Measurements from ENCODE around the genes IRAG1 and USP47.

DNA sequence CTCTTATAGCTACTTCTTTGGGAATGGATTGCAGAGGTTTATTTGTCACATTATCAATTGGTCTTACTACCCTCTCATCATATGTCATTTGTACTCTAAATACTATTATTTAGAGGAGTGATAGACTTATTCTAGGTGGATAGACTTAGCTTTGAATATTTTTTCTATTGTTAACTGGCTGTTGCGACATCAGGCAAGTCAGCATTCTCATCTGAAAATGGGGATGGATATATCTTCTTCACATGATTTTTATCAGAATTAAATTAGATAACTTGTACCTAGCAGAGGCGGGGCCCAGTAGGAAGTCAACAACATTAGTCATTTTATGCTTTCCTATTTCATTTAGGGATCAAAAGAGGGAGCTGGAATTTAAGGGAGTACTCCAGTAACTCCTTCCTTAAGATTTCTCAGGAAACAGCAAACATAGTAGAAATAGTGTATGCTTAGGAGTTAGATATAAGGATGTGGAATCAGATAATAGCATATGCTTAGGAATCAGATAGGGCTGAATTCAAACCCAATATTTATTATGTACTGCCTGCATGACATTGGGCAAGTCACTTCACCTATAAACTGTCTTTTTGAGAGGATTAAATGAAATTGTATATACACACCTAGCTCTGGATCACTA lies 1.8 kb downstream of the LYVE1 start:
- PRO-cap, 2 experiments, result no peak in any of the 2 experiments

DNA sequence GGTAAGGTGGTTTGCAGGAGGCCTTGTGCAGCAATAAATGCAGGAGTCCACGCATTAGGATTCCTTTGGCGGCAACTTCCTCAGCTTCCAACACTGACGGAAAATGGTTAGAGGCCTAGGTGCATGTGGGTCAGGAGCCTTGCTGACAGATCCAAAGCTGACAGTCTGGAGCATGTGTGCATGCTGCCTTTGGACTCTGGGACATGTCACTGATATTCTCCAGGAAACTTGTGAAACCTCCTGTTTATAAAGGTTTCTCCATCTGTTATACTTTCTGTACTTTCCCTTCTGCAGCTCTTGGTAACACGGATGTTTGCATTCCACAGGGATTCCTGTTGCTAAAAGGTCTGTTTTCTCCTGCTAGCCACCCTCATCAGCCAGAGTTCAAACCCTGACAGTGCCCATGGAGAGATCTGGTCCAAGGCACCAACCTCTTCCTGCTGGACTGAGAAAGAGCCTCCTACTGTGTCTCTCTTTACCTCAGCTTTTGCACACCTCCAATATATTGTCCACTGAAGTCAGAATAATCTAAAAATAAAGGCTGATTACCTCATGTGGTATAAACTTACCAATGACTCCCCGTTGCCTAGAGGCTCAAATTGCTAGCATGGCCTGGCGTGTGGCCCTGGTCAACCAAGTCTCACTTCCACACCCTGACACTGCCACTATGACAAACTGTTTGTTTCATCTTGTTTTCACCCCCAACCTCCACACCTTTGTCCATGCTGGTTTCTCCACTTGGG lies 31.1 kb upstream of the LYVE1 start:
- PRO-cap, 2 experiments, result no peak in any of the 2 experiments

GRCh38 chr11:10607348-10607911 lies 39.0 kb upstream of the LYVE1 start:
- PRO-cap, 2 experiments, result no peak in any of the 2 experiments

DNA sequence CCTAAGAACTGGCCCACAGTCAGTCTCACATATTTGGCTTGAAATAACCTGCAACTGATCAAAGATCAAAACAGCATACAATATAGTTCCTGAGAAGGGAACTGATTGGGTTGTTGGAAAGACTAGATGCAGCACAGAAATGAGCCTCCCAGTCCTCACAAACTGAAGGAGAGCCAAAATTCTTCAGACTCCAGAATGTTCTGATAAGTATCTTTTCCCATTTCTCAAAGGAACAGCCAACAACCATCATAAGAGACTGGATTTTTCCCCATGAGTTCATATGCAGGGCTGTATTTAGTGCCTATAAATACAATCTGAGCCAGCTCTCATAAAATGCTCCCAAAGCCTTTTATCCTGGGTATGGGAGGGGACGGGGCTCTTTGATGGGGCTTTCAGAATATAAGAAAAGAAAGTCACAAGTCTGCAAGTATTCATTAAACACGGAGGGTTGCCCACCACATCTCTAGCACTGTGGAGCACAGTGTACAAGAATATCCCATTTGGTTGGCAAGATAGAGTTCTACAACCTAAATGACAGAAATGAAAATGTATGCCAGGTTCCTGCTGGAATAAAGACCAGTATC lies 50.7 kb upstream of the LYVE1 start:
- PRO-cap, 2 experiments, result no peak in any of the 2 experiments

GRCh38 chr11:10692102-10693352 lies 1.0 kb downstream of the IRAG1 start:
- PRO-cap, 2 experiments, result no peak in any of the 2 experiments

DNA sequence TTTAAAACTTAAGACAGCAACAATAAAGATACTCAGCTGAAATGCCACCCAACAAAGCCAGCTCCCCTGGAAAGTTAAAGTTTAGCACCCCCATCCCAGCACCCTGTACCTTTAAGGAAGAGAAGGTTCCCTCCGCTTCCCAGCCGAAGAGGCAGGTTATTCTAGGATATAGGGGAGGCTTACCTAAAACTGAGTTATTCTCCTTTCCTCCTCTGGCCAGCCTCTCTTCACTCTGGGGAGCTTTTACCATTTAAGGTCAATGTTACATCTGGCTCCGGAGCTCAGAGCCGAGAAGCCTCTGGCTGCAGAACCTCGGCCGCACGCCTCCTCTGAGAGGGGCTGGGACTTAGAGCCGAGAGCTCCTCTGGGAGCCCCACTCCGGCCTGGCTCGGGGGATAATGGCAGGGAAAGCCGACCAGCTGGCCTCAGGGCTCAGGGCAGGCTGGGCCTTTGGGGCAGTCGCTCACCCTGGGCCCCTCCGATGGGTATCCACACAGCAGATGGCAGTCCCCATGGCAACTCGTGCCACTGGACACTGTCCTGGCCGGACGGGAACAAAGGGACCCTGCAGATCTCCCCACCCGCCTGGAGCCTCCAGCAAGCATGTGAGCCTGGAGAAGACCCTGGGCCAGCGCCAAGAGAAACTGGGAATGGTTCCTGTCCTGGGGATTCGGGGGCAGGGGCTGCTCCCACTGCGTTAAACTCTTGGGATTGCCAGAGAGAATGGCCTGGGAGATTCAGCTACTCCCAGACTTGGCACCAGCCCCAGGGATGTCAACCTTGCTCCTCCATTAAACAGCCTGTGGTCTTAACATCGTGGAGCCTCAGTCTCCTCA lies at the start of gene IRAG1:
Gene IRAG1, minus strand, starts transcription at position 403 of the 836 bp plus-strand sequence.
- PRO-cap, 2 experiments, result peak in 1 of 2 experiments; most common plus-strand start position 277 of the sequence (in 1); most common minus-strand start position 331 of the sequence (in 1)

- PRO-cap, 2 experiments, result no peak in any of the 2 experiments
Measured at GRCh38 chr11:10797966-10798851, 10.5 kb downstream of the EIF4G2 start.

DNA sequence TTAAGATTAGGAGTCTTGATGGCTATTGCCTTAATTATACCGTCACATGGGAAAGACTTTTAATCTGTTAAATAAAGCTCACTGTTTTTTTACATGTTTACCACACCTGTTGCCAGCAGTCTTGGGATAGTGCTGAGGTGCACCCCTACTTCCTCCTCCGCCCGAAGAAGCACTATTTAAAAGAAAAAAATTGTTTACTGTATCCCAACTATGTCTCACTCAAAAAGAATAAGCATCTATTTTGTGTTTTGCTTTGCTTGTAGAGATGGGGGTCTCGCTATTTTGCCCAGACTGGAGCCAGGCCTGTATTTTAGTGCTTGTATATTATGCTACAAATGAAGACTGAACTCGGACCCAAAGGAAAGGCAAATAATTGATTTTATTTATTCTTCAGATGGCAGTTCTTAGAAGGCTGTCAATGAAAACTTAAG lies 2.0 kb downstream of the EIF4G2 start:
- PRO-cap, 2 experiments, result no peak in any of the 2 experiments

GRCh38 chr11:10911485-10912388 lies 53.9 kb upstream of the ZBED5 start:
- PRO-cap, 2 experiments, result no peak in any of the 2 experiments

- PRO-cap, 2 experiments, result no peak in any of the 2 experiments
Measured at GRCh38 chr11:11149549-11150776, 203.1 kb downstream of the CSNK2A3 start.

DNA sequence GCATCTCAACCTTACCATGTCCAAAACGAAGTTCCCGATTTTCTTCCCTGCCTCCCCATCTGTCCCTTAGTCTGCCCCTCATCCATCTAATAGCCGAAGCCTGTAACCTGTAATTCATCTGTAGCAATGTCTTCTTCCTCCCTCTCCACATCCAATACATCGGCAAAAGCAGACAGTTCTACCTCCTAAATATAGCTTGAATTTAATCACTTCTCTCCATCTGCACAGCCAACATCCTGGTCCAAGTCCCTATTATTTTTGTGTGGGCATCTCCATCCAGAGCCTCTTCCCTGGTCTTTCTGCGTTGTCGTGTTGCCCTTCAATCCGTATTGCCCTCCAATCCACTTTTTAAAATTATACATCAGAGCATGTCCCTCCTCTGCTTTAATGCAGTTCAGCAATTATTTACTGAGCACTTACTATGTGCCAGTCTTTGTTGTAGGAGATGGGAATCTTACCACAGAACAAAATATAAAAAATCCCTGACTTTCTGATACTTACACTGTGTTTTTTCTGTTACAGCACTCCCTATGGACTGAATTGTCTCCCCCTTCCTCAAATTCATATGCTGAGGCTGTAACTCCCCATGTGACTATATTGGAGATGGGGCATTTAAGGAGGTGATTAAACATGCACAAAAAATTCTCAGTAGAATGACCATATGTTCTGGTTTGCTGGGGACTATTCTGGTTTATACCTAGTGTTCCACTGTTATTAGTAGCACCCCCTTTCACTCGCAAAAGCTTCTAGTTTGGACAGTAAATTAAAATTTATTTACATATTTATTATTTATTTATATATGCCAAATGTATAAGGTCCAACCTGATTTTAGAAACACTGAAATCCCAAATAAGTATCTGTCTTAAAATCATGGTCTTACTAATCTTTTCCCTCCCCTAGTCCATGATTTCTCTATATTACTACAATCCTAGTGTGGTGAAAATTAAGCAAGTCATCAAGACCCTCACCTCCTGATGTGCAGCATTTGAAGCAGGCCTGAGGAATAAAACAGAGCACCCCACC lies 2.0 kb upstream of the CSNK2A3 start:
- PRO-cap, 2 experiments, result no peak in any of the 2 experiments

DNA sequence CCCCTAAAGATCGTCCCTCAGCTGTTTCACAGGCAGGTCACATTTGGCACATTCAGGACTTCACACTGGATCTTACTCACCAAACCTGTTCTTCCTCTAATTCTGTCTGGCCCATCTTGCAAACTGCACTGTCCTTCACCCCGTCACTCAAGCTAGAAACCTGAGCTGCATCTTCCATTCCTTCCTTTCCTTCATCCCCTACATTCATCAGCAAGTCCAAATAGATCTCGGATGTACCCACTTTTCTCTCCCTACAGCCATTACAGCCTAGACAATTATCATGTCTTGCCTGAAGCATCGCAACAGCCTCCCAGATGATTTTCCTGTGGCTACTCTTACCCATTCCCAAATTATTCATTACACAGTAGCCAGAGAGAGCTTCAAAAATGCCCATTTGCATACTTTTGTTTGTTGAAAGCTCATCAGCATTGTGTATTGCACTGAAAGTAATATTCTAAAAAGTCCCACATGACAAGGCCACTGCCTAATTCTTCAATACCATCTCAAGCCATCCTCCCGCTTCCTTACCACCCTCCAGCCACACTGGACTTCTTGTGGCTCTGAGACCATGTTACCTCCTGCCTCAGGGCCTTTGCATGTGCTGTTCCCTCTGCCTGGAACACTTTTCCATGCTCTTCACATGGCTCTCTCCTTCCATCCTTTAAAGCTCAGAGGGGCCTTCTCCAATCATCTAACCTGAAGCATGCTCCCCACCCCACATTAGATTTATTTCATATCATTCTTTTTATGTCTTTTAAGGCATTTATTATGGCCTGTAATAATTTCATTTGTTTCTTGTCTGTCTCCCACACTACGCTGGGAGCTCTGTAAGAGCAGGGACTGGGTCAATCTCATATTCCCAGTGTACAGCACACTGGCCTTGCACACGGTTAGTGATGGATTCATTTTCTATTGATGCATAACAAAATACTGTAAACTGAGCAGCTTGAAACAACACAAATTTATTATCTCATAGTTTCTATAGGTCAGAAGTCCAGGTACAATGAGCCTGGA lies 61.1 kb upstream of the CSNK2A3 start:
- PRO-cap, 2 experiments, result no peak in any of the 2 experiments

DNA sequence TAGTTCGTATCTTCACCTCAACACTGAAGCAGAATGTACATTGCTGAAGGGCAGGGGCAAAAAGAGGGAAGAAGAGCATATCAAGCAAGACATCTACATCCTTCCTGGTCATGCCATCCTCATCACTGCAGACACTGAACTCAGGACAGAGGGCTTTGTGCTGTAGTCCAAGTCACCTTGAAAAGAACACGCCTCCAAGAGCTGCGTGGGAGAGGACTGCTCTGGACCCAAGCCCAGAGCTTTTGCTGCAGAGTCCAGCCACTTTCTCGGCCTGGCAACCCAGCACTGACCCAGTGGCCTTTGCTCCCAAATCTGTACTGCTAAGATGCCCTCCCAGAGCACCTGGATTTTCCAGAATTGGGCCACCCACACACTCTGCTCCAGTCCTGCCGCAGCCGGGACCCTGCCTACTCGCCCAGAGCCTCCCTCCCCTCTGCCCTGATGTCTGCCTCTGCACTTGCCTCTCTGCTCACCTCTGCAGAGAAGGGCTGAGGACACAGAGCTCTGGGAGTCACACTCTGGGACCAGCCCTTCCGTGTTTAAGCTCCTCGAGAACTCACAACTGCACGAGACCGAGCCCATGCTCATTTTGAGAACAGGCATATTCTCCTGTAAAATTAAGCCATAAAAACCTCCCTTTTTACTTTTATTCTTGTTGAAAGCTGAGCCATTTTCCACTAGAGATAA lies 83.7 kb upstream of the CSNK2A3 start:
- PRO-cap, 2 experiments, result no peak in any of the 2 experiments

DNA sequence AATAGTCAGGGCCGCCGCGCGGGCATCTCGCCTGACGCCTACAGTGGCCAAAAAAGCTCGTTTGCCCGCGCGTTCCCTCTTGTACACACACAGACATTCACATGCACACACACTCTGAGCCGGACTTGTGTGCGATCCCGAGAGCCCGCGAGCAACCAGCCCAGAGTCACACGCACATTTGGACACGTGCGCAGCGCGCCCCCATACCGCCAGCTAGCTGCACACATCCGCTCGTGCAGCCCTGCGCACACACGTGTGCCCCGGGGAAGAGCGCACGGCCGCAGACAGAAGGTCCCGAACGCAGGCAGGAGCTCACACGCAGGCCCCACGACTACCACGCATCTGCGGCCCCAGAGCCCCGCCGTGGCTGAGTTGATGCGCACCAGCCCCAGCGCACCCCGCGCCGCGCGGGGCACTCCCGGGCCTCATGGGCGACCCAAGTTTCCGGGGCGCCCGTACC lies 875 bp downstream of the GALNT18 start:
- PRO-cap, 2 experiments, result peak in 1 of 2 experiments; most common plus-strand start position 254 of the sequence (in 1); most common minus-strand start position 127 of the sequence (in 1)

DNA sequence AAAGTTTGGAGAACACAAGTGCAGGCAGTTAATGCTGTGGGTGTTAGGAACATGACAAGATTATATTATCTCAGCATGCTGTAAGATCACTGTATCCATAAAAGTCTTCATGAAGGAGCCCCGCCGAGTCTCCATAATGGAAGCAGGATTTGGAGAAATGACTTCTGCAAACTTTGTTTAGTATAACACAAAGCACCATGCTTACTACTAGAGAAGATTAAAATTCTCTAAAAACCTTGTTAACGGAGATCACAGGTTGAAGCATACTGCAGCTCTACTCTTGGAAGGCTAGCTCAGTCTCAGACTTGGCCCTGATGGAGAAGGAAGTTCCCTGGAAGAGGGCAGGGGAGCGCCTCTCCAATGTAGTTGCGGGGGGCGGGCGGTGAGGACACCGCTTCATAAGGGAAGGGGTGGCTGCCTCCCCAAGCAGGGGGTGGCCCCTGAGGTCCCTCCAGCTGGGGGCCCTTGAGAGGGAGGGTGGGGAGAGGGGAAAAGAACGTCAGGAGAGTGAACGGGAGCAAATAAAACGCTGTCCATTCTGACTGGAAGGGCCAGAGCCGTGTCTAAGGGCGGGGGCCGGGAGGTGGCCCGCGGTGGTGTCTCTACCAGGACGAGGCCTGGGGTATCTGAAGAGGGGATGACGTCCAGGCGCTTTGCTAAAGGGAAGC lies 698 bp upstream of the USP47 start:
- PRO-cap, 2 experiments, result peak in 1 of 2 experiments; most common plus-strand start position 333 of the sequence (in 1); most common minus-strand start position 528 of the sequence (in 1)

- PRO-cap, 2 experiments, result peak in 2 of 2 experiments; most common plus-strand start chr11:11841969 (in 1); most common minus-strand start chr11:11841912 (in 1)
Measured at GRCh38 chr11:11841608-11842268, at the start of gene USP47. USP47 (plus strand) TSS chr11:11841972.

DNA sequence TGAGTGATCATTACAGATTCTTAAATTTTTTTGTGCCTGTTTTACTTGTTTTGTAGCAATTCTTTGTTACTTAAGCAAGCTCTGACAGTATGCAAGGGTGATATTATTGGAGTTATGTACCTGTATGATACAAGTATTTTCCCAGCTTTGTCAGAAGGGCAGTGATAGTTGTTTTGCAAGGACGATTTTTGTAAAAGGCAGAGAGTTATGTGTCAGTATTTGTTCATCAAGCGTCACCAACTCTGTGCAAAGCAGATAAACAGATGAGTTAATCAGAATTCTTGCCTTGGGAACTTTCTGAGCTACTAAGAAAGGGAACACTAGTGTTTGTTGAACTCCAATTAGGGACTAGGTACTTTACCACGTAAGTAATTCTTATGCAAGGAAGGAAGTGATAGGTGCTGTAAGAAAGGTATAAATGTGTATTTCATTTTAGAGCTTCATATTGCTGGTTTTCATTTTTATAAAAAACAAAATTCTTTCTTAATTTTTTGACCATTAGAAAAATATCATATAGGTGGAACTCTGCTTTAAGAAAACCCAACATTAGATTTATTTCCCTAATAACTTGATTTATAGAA lies 1.5 kb downstream of the USP47 start:
- PRO-cap, 2 experiments, result peak in 1 of 2 experiments; most common minus-strand start position 246 of the sequence (in 1)

- PRO-cap, 2 experiments, result no peak in any of the 2 experiments
Measured at GRCh38 chr11:12109593-12109960, 813 bp upstream of the MICAL2 start.

DNA sequence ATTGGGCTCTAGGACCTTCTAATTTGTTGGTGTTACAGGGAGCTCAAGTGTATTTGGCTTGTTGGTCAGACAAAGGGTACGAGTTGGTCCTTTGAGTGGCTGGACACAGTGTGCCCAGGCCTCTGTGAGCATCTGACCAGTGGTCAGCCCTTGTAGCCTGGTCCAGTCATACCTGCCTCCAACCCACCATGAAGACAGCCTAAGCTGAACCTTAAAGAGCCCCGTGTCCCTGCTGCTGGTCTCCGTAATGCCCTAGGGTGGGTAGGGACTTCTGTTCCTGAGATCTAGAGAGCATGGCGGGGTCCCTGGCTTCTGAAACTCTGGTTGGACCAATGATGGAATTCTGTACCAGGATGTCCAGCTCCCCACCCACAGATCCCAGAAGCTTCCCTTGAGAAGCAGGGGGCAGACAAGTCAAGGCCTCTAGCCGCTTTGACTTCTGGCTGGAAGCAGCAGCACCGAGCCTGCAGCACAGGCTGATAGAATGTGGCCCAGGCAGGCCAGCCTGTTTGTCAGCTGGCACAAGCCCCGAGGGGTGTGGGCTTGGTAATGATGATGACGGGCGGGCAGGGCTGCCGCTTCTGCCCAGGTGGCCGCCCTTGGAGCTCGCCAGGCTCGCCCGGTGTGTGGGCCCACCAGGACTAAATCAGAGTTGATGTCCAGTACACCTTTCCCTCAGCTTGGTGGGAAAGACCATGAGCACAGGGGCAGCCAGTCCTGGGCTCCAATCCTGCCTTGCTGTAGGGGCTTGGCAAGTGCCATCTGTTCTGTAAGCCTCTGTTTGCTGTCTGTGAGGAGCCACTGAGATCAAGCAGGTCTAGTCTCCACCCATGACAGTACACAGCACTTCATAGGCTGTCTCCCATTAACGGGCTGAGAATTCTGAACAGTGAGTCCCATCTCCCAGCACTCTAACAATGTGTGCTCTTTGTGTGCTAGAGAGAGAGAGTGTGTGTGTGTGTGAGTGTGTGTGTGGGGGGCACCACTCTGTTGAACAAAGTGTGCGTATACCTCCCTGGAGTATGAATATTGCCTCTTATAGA lies 26.6 kb downstream of the MICAL2 start:
- PRO-cap, 2 experiments, result no peak in any of the 2 experiments

GRCh38 chr11:12162039-12162535 lies 51.7 kb downstream of the MICAL2 start:
- PRO-cap, 2 experiments, result no peak in any of the 2 experiments

Measured in cerebral cortex (tissue), 2 donors.